ENCODE measurements around a stretch of chr16.

- PRO-cap, 2 experiments, result no peak in any of the 2 experiments
- RAMPAGE, long total RNA, 4 experiments, result no peak in any of the 4 experiments
Measured at GRCh38 chr16:46857635-46857894, 26.6 kb upstream of the C16orf87 start.

DNA sequence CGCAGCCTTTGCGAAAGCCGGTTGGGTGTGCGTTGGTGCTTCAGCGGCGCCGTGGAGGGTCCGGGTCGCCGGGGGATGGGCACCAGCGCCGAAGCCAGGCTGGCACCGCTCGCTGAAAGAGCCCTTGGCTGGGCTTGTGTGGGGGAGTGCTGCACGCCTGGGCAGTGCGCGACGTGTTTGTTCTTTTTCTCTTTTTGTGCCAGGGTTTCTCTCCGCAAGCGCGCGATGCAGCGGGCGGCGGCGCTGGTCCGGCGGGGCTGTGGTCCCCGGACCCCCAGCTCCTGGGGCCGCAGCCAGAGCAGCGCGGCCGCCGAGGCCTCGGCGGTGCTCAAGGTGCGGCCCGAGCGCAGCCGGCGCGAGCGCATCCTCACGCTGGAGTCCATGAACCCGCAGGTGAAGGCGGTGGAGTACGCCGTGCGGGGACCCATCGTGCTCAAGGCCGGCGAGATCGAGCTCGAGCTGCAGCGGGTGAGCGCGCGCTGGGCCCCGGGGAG lies 376 bp downstream of the GPT2 start:
- PRO-cap, 2 experiments, result no peak in any of the 2 experiments
- RAMPAGE, long total RNA, 4 experiments, result no peak in any of the 4 experiments

DNA sequence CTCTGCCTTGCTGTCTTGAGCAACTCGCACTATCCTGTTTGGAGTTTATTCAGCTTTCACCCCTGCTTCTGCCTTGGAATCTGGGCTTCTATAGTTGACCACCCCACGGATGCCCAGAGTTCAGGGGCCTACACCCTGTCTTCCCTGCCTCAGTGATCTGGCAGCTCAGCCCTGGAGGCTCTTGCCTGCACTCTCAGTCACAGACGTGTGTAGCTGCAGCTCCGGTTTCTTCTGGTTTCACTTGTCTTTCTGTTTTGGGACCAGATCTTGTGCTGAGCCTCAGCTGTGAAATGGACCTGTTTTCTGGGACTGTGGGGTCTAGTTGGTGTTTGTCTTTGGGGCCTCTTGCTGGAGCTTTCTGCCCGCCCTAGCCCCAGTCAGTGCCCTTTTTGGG lies 5.8 kb downstream of the GPT2 start:
- PRO-cap, 2 experiments, result no peak in any of the 2 experiments
- RAMPAGE, long total RNA, 4 experiments, result no peak in any of the 4 experiments

- PRO-cap, 2 experiments, result no peak in any of the 2 experiments
- RAMPAGE, long total RNA, 4 experiments, result no peak in any of the 4 experiments
Measured at GRCh38 chr16:46922068-46922939, 38.1 kb downstream of the GPT2 start.

DNA sequence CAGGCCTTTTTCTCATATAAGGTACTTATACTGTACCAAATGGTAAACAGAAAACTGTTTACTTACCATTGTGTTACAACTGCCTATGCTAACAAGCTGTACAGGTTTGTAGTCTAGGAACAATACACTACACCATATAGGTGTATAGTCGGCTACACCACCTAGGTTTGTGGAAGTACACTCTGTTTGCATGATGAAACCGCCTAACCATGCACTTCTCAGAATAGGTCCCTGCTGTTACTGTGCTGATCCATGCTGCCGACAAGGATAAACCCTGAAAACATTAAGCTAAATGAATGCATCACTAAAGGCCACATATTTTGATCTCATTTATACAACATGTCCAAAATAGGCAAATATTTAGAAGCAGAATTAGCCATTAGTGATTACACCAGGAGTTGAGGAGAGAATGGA lies 18.9 kb downstream of the DNAJA2 start:
- PRO-cap, 2 experiments, result no peak in any of the 2 experiments
- RAMPAGE, long total RNA, 4 experiments, result no peak in any of the 4 experiments

DNA sequence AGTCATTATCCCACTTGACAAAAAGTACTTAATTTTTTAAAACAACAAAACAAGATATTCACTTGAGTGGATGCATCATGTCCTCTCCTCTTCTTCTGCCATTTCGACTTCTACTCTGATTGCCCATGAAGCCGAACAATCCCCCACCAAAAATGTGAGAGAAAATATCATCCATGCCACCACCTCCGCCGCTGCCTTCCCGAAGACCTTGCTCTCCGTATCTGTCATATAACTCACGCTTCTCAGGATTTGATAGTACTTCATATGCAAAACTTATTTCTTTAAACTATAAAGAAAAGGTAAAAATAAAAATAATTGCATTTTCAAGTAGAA lies 2.2 kb downstream of the DNAJA2 start:
- PRO-cap, 2 experiments, result no peak in any of the 2 experiments
- RAMPAGE, long total RNA, 4 experiments, result no peak in any of the 4 experiments

GRCh38 chr16:46971942-46972482 lies 1.5 kb downstream of the DNAJA2 start:
- PRO-cap, 2 experiments, result no peak in any of the 2 experiments
- RAMPAGE, long total RNA, 4 experiments, result no peak in any of the 4 experiments

DNA sequence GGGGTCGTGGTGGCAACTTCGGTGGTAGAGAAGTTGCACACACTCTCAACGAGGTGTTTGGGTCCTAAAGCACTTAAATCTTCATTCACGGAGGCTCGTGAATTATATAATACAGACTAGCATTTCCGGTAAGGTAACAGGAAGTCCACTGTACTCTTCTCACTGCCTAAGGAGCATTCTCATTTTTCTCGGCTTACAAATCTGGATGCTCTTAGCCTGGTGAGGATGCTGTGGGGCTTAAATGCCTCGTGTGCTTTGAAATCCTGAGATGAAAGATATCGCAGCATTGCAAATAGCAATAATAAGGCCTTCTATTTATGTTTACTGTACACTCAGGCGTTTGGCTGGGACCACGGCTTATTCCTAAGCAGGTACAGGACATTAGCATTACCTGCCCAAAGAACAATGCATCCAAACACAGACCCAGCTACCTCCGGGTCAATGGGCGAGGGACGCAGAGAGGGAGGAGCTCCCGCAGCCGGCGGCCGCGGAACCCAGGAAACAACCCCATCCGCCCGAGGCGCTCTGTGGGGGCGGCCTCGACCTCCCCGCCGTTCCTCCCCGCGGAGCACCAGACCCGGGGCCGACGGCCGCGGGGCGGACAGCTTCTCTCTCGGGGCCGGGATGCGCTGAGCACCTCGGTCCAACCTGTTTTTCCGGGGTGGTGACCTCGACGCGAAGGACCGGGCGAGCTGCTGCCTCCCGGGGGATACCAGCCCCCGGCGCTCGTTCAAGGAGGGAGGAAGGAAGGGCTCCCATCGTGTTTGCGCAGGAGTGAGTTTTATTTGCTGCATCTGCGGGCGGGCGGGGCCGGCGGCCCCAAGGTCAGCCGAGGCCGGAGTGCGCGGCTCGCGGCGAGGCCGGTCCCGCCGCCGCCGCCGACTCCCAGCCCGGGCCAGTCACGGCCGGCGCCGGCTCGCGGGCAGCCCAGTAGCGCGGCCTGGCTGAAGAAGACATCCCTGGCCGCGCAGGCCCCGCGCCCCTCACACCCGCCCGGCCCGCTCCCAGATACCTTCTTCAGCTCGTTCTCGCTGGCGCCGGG lies 670 bp downstream of the DNAJA2 start:
- PRO-cap, 2 experiments, result peak in 1 of 2 experiments; most common plus-strand start position 574 of the sequence (in 1); most common minus-strand start position 451 of the sequence (in 1)
- RAMPAGE, long total RNA, 4 experiments, result no peak in any of the 4 experiments

DNA sequence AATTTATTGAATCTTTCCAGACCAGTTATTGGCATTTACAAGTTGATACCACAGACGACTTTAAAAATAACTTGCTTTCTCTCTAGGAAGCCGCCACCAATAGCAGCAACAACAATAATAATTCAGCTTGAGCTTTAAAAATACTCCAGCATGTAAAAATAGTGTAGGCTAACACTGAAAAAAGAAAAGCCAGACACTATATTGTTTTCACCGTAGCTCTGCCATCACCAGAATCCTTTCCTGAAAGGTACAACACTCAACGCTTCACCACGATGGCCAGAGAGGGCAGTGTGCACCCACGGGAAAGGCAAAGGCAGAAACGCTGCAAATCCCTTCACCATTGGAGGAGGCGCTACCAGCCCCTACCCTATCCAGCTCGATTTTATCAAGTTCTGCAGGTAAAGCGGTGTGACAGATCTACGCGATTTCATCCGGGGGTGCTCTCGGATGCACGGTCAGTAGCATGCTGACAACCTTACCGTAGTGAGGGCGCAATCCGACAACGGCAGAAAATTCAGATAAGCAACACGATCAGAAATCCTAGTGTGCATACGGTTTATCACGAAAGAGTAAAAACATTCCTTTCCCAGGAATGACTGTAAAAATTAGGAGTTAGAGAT lies 2.1 kb downstream of the NETO2 start:
- PRO-cap, 2 experiments, result peak in 1 of 2 experiments; most common plus-strand start position 414 of the sequence (in 1); most common minus-strand start position 242 of the sequence (in 1)
- RAMPAGE, long total RNA, 4 experiments, result no peak in any of the 4 experiments

DNA sequence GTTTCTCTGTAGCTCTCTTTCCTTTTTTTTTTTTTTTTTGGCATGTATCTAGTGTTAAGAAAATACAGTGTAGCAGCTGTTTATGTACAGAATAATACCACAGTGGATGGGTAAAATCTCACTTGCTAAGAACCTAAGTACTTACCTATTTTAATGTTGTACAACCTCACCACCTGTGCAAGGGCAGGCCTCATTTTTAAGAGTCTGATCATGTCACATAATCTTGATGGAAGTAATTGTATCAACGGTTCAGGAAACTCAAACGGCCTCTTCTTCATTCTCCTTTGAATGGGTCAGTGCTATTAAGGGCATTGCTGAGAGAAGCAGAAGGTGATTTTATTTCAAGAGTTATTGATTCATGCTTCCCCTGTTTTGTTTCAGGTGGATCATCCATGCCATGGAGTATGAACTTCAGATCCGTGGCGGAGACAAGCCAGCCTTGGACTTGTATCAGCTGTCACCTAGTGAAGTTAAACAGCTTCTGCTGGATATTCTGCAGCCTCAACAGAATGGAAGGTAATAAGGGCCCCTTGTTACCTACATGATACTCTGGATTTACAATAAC lies 227.6 kb downstream of the PHKB start:
- PRO-cap, 2 experiments, result no peak in any of the 2 experiments
- RAMPAGE, long total RNA, 4 experiments, result start-site peak on the plus strand in 1 of 4 experiments, centred at position 429 of the sequence, 43 reads per replicate

- PRO-cap, 2 experiments, result no peak in any of the 2 experiments
- RAMPAGE, long total RNA, 4 experiments, result no peak in any of the 4 experiments
Measured at GRCh38 chr16:47848390-47848963, 307.3 kb downstream of the ABCC12 start.

DNA sequence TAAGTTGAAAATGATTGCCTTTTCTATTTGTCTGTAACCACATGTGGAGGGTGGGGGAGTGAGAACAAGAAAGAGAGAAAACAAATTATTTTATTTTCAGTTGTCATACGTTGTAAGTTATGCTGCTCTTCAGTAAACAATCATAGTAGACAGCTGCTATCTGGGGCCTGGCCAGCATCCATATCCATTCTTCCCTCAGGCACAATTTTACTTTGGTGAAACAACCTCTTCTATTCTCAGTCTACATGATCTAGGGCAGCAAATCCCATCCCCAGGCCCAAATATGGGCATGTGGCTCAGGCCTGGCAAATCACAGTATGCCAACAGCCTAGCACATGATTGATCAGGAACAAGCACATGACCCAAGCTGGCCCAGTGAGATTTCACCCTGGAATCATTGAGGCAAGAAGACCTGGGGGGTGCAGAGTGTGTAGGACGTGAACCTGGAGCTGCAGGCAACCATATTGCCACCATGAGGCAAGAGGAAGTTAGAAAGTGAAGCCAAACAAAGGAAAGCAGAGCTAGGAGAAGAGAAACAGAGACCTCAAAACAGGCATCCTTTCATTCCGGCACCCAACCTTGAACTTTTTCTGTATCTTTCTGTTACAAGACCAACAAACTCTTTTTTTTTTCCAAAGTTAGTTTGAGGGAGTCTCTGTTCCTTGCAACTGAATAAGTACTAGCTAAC lies 10.2 kb upstream of the ABCC12 start:
- PRO-cap, 2 experiments, result no peak in any of the 2 experiments
- RAMPAGE, long total RNA, 4 experiments, result no peak in any of the 4 experiments

DNA sequence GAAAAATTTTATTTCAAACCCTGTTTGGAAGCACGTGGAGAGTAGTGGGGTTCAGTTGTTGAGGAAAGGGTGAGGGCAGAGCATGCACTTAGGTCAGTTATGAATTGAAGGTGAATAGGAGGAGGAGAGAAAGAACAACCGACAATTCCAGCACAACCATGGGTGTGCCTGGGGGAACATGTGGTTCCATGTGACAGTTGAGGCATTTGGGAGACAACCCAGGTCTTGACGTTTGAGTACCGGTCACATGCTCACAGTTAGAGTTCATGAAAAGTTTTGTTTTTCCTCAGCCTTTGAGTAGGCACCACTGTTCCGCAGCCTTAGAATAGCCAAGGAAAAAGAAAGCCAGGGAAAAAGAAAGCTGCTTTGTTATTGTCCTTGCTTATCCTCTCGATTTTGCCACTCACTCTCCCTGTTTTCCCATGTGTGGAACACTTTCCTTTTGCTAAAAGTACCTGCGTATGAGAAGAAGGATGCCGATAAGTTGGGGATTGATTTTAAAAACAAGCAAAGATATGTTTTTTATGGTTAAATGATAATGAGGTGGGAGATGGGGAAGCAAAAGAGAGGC lies 25.6 kb upstream of the ABCC11 start:
- PRO-cap, 2 experiments, result no peak in any of the 2 experiments
- RAMPAGE, long total RNA, 4 experiments, result no peak in any of the 4 experiments

- PRO-cap, 2 experiments, result no peak in any of the 2 experiments
- RAMPAGE, long total RNA, 4 experiments, result no peak in any of the 4 experiments
Measured at GRCh38 chr16:48277132-48277694, 29.9 kb upstream of the ABCC11 start.

GRCh38 chr16:48355948-48356357 lies 29.3 kb downstream of the SIAH1 start:
- PRO-cap, 2 experiments, result no peak in any of the 2 experiments
- RAMPAGE, long total RNA, 4 experiments, result no peak in any of the 4 experiments

DNA sequence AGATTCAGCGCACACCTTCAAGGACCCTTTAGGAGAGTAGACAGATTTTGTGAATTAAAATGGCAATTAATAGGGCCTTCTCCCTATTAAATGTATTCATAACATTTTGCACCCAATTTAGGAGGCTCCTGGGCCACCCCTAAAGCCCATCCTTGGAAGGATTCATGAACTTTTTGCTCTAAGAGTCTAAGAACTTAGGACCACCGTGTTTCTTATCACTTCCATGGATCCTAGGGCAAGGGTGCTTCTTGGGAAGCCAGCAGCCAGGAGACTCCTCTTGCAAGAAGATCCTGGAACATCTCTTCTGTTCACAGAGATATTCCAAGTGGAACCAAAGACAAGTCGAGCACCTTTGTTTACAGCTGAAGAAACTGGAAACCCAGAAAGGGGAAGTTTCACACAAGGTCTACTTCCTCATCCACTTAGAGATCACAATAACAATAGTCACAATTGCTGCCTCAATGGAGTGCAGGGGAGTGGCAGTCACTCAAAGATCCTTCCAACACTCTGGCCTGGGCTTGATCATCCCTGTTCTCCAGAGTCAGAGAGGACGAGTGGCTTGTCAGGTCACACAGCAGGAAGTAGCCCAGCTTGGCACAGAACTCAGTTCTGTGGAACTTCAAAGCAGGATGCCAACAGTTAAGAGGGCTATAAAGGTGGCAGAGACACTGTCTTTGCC lies 46.8 kb upstream of the SIAH1 start:
- PRO-cap, 2 experiments, result no peak in any of the 2 experiments
- RAMPAGE, long total RNA, 4 experiments, result no peak in any of the 4 experiments

DNA sequence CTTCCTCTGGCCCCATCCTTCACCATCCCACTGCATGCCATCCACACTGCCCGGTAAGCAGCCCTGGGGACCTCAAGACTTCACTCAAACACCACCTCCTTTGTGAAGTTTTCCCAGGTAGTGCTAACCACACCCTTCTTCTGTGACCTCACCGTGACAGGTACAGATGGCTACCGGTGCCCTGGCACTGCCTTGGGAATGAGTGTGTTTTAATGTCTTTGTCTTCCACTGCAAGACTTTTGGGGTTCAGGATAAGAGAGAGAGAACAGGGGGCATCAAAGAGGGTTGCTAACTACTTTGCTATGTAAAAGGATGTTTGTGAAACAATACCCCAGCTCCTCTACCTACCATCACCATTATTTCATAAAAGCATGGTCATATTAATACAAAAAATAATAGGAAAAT lies 63.1 kb upstream of the SIAH1 start:
- PRO-cap, 2 experiments, result no peak in any of the 2 experiments
- RAMPAGE, long total RNA, 4 experiments, result no peak in any of the 4 experiments

GRCh38 chr16:48609238-48609359 lies 881 bp downstream of the N4BP1 start:
- PRO-cap, 2 experiments, result no peak in any of the 2 experiments
- RAMPAGE, long total RNA, 4 experiments, result no peak in any of the 4 experiments

DNA sequence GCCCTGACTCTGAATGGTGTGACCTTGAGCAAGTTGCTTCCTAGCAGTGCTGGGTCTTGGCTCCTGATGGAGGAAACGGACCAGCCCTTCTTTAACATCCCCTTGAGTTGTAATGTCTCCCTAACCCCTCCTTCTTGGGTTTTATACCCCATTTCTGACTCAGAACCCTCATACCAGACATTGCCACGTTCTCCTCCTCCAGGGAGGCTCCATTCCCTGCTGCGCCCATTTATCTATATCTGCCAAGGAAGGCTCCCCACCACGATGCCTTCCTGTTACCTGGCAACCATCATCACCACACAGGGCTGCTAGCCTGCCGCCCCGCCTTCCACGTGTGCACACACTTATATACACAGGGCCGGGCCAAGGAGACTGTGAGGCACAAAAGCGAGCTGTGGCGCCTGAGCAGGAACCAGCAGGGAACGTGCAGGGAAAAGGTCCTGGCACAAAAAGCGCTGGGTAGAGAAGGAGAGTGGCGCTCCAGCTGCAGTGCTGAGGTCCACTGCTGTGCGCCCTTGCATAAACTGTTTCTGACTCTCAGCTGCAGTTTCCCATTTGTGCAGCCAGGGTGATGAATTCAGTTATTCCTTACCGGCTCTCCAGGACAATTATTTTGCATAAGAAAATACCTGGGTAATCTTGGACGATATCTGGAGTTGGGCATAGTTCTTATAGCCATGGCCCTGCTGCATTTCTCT lies 261.8 kb downstream of the CBLN1 start:
- PRO-cap, 2 experiments, result no peak in any of the 2 experiments
- RAMPAGE, long total RNA, 4 experiments, result no peak in any of the 4 experiments

GRCh38 chr16:49491520-49492205 lies 118.1 kb downstream of the C16orf78 start:
- PRO-cap, 2 experiments, result peak in 1 of 2 experiments; most common plus-strand start chr16:49491945 (in 1); most common minus-strand start chr16:49491875 (in 1)
- RAMPAGE, long total RNA, 4 experiments, result no peak in any of the 4 experiments

Measured in upper lobe of left lung (tissue), 5 donors.